Brain (tissue), 1 donor: Measurements from ENCODE around the genes HSBP1L1 and RBFA.

- RRBS, result 5% methylated on average over 65 of the region's 106 CpGs
These were observed 4.2 kb downstream of the NFATC1 start for GRCh38 chr18:79399746-79400581.

DNA sequence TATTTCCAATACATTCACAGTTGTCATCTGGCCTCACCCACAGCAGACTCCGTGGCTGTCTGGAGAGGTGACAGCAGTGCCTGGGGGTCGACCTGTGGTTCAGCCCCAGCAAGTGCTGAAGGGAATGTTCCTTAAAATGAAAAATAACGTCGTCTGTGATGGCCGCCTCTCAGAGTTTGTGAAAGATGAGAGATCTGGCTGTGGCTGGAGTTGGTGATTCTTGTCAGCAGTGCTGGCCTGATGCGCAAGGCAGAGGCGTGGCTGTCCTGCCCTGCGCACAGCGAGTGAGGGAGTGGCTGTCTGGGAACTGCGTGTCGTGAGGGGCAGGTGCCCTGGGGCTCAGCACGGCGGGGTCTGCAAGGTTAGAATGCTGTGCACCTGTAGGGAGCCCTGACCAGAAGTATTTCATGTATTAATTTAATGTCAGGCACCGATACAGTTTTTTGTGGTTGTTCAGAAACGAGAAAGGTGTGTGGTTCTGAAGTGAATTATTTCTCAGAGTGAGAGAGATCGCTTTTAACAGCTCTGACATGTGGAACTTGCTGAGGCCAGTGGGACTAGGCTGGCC lies 8.8 kb downstream of the NFATC1 start:
- RRBS, result no CpG with 5 or more reads among the region's 16 CpGs

GRCh38 chr18:79506143-79507428 lies 110.9 kb downstream of the NFATC1 start:
- RRBS, result 5% methylated on average over 10 of the region's 43 CpGs

DNA sequence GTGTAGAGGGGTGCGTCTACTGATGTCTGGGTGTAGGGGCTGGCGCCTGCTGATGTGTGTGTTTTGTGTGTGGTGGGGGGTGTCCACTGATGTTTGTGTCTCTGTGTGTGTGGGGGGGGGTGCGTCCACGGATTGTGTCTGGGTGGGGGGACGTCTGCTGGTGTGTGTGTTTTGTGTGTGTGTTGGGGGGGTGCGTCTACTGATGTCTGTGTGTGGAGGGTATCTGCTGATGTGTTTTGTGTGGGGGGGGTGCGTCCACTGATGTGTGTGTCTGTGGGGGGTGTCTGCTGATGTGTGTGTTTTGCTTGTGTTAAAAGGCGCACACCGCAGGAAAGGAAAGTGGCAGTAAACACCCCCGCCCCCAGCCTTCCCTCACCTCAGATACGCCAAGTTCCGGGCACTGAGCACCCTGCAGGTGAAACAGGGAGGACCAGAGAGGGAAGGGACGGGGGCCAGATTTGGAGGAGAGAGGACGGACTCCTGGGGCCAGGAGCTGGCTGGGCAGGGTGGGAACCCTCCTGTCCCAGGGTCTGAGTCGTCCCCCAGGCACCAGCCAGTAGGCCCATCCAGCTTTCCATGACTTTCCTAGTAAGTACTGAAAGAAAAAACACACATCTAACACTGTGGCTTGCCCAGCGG lies 126.7 kb downstream of the NFATC1 start:
- RRBS, result no CpG with 5 or more reads among the region's 16 CpGs

GRCh38 chr18:79524204-79525176 lies 128.8 kb downstream of the NFATC1 start:
- RRBS, result 86% methylated on average over 5 of the region's 71 CpGs

DNA sequence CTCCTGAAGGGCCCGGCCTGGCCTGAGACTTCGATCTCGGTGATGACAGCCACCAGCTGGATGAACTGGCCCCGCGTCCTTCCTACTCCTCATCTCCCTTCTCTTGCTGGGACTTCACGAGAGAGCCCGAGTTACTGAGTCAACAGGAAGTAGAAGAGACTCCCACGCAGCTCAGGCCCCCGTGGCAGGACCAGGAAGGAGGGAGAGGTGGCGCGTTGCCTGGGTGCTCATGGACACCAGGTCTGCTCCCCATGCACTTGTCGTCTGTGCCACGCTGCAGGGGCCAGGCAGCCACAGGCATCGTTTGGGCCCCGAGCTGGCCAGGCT lies 101.8 kb upstream of the CTDP1 start:
- RRBS, result no CpG with 5 or more reads among the region's 15 CpGs

GRCh38 chr18:79679907-79679966 lies 134 bp downstream of the CTDP1 start:
- RRBS, result 2% methylated on average over 3 of the region's 11 CpGs

DNA sequence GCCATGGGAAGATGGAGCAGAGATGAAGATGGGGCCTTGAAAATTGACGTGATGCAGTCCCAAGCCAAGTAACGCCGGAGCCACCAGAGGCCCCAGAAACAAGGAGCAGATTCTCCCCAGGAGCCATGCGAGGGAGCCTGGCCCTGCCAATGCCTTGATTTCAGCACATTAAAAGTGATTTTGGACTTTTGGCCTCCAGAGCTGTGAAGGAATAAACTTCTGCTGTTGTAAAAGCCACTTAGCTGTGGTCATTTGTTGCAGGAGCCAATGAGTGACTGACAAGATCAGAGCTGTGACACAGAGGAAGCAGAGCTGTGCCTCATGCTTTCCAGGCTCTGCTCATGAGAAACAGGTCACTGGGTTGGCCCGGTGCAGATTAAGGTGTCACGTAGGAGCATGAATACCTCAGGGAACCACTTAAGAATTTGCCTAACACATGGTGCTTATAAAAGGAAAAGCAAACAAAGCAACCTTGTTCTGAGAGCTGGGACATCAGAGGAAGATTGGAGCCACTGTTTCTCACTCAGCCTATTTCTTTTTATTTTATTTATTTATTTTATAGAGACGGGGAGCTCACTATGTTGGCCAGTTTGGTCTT lies 2.8 kb upstream of the SLC66A2 start:
- RRBS, result no CpG with 5 or more reads among the region's 7 CpGs

DNA sequence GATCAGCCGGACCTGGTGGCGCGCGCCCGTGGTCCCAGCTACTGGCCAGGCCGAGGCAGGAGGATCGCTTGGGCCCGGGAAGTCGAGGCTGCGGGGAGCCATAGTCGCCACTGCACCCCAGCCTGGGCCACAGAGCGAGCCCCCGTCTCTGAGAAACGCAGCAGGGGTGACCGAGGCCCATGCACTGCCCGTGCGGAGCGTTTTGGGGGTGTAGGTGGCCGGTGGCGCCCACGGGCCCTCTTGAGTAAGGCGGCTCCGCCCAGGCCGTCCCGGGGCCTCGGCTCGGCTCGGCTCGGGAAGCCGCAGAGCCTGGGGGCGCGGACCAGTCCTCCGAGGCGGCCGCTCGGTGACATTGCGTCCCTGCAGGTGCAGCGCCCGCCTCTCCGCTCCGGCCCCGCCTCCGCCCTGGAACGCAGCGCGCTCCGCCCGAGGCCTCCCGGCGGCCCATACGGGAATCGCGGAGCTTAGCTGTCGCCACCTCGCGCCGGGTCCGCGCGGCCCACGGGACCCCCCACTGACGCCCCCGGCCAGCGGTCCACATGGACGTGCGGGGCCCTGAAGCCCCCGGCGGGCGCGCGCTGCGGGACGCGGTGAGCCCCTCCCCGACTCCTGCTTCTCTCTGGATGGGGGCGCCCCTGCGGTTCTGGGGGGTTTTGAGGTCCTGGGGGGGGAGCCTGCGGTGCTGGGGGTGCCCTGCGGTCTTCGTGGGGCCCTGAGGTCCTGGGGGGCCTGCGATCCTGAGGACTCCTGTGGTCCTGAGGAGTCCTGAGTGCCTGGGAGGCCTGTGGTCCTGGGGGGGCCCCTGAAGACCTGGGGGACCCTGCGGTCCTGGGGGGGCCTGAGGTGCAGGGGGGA lies at the start of gene HSBP1L1:
HSBP1L1 (plus strand) TSS at position 447 of the 855 bp plus-strand sequence.
- RRBS, result 2% methylated on average over 38 of the region's 82 CpGs

DNA sequence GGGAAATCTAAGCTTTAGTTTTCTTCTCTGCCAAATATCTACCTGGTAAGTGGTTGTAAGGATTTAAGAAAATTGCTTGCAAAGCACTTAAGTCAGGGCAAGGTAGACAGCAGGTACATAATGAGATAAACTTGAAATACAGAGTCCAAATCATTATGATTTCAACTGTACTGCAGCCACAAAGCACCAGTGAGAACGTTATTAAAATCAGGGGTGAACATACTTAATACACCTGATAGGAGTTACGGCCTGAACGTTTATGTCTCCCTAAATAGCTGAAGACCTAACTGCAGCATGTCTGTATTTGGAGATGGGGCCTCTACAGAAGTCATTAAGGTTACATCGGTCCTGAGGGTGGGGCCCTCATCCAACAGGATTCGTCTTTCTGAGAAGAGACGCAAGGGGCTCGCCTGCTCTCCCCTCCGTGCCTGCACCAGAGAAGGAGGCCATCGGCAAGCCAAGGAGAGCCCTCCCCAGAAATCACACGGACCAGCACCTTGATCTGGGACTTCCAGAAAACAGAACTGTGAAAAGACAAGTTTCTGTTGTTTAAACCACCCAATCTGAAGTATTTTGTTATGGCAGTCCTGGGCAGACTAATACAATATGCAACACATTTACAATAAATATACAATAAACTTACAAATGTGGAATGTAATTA lies 5.9 kb downstream of the HSBP1L1 start:
- RRBS, result no CpG with 5 or more reads among the region's 10 CpGs

DNA sequence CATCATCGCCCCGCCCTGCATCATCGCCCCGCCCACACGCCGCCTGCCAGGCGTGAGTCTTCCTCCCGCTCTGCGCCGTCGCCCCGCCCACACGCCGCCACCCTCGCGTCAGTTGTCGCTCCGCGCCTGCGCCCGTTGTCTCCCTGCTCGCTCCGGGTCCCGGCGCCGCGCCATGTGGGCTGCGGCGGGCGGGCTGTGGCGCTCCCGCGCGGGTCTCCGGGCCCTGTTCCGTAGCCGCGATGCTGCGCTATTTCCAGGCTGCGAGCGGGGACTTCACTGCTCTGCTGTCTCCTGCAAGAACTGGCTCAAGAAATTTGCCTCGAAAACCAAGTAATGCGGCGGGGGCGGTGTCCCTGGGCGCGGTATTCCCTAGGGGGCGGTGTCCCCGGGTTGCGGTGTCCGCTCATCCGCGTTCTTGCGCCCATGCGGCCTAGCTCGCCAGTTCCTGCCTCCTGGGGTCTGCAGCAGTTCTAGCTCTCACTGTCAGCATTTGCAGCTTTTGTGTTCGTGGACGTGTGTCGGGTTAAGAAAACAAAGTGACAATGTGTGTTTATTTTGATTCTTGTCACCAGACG lies at the start of gene RBFA:
RBFA (plus strand) TSS at position 111 of the 575 bp plus-strand sequence.
- RRBS, result 2% methylated on average over 12 of the region's 60 CpGs

- RRBS, result no CpG with 5 or more reads among the region's 8 CpGs
These were observed 4.1 kb downstream of the RBFA start for GRCh38 chr18:80038421-80038715.